ENCODE measurements around a stretch of chr13.

DNA sequence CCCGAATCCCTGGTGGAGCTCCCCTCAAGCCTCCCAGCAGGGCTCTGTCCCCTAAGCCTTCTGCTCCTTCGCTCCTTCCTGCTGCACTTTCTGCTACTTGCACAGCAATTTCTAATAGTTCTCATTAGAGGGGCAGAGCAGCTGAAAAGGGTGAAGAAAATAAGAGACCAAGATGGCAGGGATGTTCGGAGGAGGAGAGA lies 43.5 kb downstream of the RASA3 start:
- PRO-cap, result no peak

GRCh38 chr13:114111173-114112245 lies 20.9 kb downstream of the RASA3 start:
- PRO-cap, result no peak

DNA sequence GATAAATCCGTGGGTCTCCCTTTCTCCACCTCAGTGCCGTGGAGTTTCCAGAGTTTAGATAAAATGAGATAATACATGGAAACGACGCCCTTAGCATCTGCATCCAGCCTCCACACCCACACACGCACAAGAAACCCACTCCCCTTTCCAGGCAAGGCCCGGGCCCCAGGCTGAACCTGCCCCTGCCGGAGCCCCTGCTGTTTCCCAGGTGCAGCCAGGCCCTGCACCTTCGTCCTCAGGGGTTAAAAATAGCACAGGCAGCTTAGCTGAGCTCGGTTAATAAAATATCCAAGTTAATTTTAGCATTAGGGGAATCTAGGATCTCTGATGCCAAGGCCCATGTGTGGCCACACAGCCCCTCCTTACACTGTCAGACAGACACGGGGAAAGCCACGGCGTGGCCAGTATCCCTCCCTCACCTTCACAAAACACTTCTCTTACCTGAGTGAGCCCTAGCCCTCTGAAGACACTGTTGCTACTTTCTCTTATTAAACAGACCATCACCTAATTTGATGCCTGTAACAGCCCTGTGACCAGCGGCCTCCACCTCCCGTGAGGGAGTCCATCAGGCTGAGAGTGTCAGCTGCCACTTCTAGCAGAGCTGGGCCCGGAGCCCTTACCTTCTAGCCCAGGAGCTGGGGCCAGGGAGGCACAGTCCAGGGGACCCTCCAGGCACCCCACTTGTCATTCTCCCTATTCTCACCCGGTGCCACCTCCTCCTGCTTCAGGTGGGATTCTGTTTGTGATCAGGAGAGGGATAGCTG lies 4.4 kb downstream of the RASA3 start:
- PRO-cap, result no peak

DNA sequence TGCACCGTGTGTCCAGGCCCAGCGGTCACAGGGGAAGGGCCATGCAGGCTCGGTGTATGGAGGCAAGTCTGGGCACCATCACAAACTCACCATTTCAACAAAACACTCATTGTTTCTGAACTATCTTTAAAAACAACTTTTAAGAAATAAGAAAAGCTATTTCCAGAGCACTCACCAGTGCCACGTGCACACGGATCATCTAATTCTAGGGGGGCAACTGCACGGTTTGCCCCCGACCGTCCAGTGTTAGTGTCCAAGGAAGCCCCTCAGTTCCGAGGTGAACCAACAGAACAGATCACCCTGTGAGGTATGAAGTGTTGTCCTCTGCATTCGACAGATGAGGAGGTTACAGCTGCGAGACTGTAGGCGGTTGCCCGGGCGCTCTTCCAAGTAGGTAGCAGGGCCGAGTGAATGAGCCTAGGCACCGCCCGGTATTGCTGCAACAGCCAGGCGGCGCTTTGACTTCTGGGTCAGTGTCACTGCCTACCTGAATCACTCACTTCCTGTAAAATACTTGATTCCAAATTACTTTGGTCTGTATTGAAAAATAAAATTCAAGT lies 19.1 kb upstream of the RASA3 start:
- PRO-cap, result bidirectional peak, plus-strand start at position 473 of the sequence, minus-strand start at position 335 of the sequence